ENCODE results near the genes SLC46A2, SLC31A2 and ALAD.

DNA sequence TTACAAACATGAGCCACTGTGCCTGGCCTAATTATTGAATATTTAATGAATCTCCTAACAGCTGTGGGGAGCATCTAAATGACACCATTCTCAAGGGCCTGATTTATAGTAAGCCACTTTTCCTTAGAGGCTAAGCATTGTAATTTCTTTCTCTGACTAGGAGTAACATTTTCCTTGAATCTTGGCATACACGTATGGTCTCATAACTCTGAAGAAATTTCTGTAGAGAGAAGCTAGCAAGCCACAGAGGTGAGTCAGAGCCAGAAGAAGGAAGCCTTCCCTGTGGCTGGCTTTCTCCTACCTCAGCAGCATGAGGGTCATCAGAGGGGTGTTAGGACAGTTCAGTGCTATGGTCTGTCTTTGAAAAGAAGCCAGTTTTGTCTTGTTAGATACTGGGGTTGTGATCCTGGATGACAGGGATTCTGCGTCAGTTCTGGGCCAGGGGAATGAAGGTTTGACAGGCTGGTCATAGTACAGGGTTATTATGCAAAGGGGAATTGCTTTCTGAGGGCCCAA lies 3.2 kb downstream of the SNX30 start:
- PRO-cap, result no peak
- RAMPAGE, long total RNA, result no peak

- PRO-cap, result no peak
- RAMPAGE, long total RNA, result no peak
Measured at GRCh38 chr9:112804050-112804375, 53.5 kb downstream of the SNX30 start.

- PRO-cap, result no peak
- RAMPAGE, long total RNA, result no peak
Measured at GRCh38 chr9:112890575-112891219, at the start of gene SLC46A2. Gene SLC46A2, minus strand, starts transcription at chr9:112890876.

DNA sequence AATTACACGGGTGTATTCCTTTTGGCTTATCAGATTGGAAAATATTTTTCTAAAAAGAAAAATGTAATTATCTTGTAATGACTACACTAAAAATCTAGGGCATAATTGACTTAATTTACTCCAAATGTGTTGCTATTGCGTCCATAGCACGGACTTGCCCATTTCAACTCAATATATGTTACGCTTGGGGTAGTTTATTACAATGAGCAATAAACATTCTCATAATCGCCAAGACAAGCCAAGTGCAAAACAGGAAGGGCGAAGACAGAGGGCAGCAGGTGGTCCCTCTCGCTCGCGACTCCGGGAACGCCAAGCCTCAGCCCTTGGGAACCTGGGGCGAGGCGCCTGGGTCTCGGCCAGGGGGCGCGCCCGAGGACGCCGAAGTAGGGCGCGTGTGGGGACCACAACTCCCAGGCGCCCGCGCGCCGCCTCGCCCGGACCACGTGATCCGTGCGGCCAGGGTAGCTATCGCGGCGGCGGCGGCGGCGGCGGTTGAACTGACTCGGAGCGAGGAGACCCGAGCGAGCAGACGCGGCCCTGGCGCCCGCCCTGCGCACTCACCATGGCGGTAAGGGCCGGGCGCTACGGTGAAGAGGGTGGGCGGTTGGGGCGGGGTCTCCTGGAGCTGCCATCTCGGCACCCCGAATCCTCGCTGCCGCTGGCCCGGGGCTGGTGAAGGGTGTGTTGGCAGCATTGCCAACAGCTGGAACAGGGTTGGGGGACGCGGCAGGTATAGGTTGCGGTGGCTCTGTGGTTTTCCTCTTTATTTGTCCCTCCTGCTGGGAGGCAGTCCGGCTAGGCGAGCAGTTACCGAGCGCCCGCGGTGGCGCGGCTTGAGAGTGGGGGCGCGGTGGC lies at the start of gene SLC31A2:
TSS of gene SLC31A2 (plus strand) at position 495 of the 855 bp plus-strand sequence.
- PRO-cap, result bidirectional peak, plus-strand start at position 468 of the sequence, minus-strand start at position 299 of the sequence
- RAMPAGE, long total RNA, result start-site peak on the plus strand centred at position 498 of the sequence, 6 bp wide, 49 reads

DNA sequence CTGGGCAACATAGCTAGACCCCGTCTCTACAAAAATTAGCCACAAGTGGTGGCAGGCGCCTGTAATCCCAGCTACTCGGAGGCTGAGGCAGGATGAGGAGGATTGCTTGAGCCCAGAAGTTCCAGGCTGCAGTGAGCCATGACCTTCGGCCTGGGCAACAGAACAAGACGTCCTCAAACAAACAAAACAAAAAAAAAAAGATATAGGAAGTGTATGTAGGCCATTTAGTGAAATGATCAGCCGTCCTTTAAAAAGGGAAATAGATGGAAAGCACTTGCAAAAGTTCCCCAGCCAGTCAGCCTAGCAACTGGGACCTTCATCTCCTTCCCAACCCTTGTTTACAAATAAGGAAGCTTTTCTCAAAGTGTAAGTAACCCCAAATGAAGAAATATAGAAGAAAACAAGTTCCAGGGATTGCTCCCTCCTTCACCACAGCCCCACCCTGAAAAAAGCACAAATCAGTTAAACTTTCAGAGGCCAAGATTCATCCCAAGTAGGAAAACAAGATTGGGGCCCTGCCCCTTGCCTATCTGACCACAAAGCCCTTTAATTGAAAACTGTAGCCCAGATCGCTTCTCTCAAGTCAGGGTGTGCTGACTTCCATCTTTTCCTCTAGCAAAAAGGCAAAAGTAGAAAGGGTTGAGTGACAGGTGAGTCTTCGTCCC lies 1.1 kb downstream of the SLC31A2 start:
- PRO-cap, result no peak
- RAMPAGE, long total RNA, result no peak

DNA sequence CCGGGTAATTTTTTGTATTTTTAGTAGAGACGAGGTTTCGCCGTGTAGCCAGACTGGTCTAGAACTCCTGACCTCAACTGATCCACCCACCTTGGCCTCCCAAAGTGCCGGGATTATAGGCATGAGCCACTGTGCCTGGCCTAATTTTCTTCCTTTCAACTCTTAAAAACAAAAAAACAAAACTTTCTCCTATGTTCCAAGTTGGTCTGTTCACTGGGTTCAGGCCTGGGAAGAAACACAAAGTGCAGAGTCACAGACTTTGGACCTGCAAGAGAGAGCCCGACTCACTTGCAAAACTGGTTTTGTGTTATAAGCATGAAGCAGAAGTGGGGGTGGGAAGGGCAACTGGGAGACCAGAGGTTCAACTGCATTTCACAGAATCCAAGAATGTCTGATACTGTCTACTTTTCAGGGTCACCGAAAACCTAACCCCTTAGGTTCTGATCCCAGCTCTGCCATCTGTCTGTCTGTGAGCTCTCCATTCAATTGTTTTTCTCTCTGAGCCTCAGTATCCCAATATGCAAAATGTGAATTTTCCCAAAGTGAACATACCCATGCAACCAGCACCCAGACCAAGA lies 5.2 kb upstream of the HDHD3 start:
- PRO-cap, result no peak
- RAMPAGE, long total RNA, result no peak

DNA sequence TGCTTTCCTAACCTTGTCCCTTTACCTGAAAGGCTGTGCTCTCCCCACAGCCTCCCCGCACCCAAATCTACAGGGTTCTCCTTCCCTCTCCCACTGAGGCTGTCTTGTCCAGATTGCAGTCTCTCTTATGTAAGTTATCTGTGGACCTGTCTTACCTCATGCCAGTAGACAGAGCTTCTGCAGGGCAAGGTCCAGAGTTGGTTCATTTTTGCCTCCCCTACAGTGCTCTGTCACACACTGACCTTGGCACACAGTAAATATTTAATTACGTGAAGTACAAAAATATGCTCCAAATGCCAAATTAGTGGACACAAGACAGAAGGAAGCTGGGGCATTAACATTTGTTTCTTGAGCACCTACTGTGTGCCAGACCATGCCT lies 5.8 kb downstream of the ALAD start:
- PRO-cap, result no peak
- RAMPAGE, long total RNA, result no peak

- PRO-cap, result bidirectional peak, plus-strand start at chr9:113401529, minus-strand start at chr9:113401282
- RAMPAGE, long total RNA, result start-site peak on the minus strand at chr9:113401258-113401266, 50 reads
Measured at GRCh38 chr9:113400931-113401986, at the start of gene ALAD. Gene ALAD, minus strand, starts transcription at chr9:113401284.

DNA sequence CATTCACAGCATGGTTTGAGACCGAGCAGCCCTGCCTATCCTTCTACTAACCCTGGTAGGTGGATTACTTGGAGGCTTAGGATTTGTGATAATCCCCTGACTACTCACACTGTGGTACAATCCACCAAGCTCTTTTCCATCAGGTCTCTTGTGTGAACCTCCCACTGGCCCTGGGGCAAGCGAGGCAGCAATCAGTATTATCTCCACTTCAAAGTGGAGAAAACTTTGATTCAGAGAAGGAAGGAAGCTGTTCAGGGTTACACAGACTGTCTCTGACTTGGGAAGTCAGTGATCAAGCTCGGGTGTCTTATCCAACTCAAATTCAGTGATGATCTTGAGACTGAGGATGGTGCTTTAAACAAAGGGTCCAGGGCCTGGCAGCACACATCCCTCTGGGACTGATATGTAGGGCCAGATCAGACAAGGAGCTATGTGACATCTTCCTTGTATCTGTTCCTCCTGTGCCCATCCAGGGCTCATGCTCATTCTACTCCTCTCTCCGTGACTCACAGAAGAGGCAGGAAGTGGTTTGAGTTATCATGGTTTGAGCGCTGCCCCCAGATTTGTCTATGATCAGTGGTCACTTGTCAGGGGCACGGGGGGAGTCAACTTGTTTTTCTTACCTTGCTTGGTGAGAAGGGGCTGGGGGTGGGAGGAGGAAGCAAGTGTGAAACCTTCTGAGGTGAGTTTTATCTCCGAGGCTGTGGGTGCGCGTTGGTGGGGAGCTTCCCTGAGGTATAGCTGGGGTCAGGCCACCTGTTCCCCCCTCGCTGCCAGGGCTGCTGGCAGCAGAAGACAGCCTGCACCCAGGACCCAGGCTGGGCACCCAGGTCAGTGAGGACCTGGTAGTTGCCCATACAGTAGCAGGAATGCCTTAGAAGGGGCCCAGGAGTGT lies 48.6 kb downstream of the RGS3 start:
- PRO-cap, result no peak
- RAMPAGE, long total RNA, result no peak

- PRO-cap, result no peak
- RAMPAGE, long total RNA, result no peak
Measured at GRCh38 chr9:113518111-113518544, 54.6 kb downstream of the RGS3 start.

DNA sequence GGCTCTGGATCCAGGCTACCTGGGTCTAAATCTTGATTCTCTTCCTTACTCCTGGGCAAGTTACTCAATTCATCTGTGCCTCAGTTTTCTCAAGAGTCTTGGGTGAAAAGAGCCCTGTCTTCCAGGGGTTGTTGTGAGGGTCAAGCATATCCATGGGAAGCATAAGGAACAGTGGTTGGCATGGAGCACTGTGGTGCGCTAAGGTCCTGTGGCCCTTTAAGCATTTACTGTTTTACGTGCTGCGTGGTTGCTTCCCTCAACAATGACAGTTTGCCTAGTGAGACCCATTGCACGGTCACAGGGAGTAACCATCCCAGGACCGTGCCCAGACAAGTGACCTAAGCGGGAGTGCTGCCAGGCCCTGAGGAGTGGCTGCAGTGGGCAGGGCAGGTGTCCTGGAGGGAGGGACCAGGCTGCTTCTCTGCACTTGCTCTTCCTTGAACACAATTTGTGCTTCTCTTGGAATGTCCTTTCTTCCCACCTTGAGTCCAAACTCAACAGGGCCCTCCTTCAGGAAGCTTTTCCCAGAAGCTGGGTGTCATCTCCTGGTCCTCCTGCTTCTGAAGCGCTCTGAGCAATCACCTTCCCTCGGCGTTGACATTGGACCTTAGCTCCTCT lies 64.5 kb downstream of the RGS3 start:
- PRO-cap, result no peak
- RAMPAGE, long total RNA, result no peak

- PRO-cap, result no peak
- RAMPAGE, long total RNA, result no peak
Measured at GRCh38 chr9:113536017-113536713, 72.6 kb downstream of the RGS3 start.

DNA sequence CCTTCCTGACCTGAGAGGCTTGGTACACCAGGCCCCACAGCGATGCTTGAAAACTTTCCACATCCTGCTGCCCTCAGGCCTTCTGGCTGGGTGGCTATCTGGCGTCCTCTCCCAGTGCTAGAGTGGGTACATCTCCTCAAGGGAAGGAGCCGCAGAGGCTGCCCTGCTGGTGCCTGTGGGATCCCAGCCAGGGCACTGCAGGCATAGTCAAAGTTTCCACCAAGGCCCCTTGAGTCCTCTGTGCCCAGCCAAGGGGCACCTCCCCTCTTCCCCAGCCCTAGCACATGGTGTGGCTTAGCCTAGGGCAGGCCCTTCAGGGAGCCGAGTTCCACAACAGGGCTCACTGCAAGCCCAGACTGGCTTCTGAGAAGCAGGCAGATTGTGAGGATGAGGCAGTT lies 103.1 kb downstream of the RGS3 start:
- PRO-cap, result no peak
- RAMPAGE, long total RNA, result no peak

- PRO-cap, result no peak
- RAMPAGE, long total RNA, result no peak
Measured at GRCh38 chr9:113574366-113574997, 111.0 kb downstream of the RGS3 start.

GRCh38 chr9:113588185-113588637 lies 124.7 kb downstream of the RGS3 start:
- PRO-cap, result no peak
- RAMPAGE, long total RNA, result no peak

GRCh38 chr9:113591423-113592179 lies 128.1 kb downstream of the RGS3 start:
- PRO-cap, result no peak
- RAMPAGE, long total RNA, result no peak

DNA sequence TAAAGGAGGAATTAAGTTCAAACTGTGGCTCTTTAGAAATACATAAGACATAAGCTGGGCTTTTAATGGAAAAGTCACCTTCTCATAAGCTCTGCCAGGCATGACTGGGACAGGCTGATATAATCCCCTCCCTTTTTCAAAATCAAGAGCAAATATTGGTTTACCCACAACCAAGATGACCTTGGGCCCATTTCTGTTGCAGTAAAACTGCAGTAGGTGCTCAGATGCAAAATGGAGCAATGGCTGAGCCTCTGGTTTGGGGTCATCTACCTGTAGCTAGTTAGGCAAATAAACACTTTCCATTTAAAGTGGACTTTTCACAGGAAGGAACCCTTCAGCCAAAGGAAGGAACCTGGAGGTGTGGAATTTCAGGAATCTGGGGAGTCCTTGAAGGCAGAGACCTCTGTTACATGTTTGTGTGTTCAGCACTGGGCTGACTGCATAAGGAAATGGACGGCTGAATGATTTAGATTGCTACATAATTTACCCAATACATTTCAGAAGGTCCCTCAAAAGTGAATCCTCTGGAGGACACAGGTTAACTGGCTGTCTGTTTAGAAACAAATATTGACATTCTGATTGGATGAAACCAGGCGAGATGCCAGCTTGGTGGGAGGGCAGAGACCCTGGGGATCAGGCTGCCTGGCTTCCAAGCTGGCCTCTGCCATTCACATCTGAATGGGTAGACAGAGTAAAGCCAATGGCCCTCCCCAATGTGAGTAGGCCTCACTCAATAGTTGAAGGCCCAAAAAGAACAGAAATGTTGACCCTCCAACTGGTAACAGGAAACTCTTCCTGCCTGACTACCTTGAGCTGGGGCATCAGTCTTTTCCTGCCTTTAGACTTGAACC lies 170.0 kb upstream of the ZNF618 start:
- PRO-cap, result no peak
- RAMPAGE, long total RNA, result no peak

- PRO-cap, result unidirectional peak, minus-strand start at chr9:113718426
- RAMPAGE, long total RNA, result no peak
Measured at GRCh38 chr9:113718369-113718568, 157.8 kb upstream of the ZNF618 start.

DNA sequence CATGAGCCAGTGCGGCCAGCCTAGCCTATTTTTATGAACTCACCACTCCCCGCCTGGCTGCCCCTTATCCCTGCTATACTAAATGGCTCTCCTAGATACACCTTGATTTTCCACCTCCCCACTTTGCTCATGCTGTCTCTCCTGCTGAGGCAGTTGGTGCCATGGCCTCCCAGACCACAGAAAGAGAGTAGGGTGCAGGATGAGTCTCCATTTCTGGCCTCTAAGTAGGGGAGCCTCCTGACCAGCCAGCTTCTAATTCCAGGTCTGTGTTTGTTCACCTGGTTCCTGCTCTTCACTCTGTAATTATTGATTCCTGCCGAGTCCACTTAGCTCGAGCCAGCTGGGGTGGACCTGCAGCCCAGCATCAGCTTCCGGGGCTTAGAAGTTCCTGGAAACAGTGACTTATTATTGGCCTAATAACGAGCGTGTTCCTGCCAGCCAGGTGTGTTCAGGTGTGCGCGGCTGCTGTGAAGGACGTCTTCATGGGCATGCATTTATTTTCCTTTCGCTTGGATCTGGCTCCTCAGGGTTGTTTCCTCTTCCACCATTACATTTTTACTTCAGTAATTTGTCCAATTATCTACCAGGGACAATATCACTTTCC lies 34.1 kb downstream of the ZNF618 start:
- PRO-cap, result no peak
- RAMPAGE, long total RNA, result no peak

GRCh38 chr9:114113010-114113524 lies 14.0 kb upstream of the KIF12 start:
- PRO-cap, result bidirectional peak, plus-strand start at chr9:114113435, minus-strand start at chr9:114113273
- RAMPAGE, long total RNA, result no peak

Data from vagina (tissue), 1 donor.